ENCODE measurements around the gene NEDD4.

GRCh38 chr15:52180204-52181332 lies 10.6 kb downstream of the GNB5 start:
- PRO-cap = no peak
CAGE:
- cytosol, long polyA plus RNA = no peak
- long polyA plus RNA = no peak
- nucleus, long polyA plus RNA = no peak

- PRO-cap = no peak
CAGE:
- cytosol, long polyA plus RNA = no peak
- long polyA plus RNA = no peak
- nucleus, long polyA plus RNA = no peak
Measured at GRCh38 chr15:52239494-52240222, 48.5 kb upstream of the GNB5 start.

- PRO-cap = no peak
CAGE:
- cytosol, long polyA plus RNA = no peak
- long polyA plus RNA = no peak
- nucleus, long polyA plus RNA = no peak
Measured at GRCh38 chr15:52382968-52383599, 87.5 kb upstream of the MYO5C start.

- PRO-cap = no peak
CAGE:
- cytosol, long polyA plus RNA = no peak
- long polyA plus RNA = no peak
- nucleus, long polyA plus RNA = no peak
Measured at GRCh38 chr15:52545582-52546754, 17.3 kb upstream of the MYO5A start.

DNA sequence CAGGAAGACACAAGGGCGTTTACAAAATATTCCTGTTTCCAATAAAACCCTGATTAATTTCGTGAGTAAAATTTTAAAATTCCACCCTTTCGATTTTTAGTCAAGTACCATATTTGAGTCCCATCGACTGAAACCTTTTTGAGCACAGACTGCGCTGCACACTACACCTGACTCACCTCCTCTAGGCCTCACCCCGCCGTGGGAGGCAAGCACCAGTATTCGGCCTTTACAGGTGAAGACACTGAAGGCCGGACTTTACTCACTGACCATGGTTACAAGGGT lies 776 bp downstream of the ARPP19 start:
- PRO-cap = no peak
CAGE:
- cytosol, long polyA plus RNA = no peak
- long polyA plus RNA = no peak
- nucleus, long polyA plus RNA = no peak

DNA sequence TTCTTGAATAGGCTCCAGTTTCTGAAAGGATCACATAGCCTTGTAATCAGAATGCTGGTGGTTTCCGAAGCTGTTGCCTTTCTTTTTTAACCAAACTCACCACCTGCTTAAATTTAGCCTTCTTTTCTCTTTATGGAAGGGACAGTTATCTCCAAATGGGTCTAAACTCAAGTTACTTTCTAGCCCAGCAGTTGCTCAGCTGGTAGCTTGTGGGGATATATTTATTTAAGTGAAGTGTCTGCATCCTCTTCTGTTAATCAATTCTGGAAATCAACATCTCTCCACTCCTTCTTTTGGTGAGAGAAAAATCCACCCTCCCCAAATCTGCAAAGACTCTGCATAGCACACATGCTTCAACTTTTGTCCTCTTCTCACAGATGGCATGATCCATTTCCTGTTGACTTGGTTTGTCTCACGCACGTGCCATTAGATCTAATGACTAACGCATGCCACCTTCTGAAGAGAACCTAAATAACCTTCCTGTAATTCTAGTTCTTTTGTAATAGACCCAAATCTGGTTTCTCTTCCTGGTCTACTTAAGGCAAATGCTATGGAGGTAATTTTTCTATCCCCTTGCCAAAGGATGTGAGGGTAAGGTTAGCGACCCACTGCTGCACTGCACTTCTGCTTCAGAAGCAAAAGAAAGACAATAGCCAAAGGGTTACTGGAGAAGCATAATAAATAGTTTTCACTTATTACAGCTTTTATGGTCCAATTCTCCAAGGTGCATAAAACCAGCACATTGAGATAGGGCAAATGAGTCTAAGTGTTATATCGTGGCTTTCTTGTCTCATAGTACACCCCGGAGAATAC lies 51.0 kb upstream of the ATOSA start:
- PRO-cap = no peak
CAGE:
- cytosol, long polyA plus RNA = no peak
- long polyA plus RNA = no peak
- nucleus, long polyA plus RNA = no peak

DNA sequence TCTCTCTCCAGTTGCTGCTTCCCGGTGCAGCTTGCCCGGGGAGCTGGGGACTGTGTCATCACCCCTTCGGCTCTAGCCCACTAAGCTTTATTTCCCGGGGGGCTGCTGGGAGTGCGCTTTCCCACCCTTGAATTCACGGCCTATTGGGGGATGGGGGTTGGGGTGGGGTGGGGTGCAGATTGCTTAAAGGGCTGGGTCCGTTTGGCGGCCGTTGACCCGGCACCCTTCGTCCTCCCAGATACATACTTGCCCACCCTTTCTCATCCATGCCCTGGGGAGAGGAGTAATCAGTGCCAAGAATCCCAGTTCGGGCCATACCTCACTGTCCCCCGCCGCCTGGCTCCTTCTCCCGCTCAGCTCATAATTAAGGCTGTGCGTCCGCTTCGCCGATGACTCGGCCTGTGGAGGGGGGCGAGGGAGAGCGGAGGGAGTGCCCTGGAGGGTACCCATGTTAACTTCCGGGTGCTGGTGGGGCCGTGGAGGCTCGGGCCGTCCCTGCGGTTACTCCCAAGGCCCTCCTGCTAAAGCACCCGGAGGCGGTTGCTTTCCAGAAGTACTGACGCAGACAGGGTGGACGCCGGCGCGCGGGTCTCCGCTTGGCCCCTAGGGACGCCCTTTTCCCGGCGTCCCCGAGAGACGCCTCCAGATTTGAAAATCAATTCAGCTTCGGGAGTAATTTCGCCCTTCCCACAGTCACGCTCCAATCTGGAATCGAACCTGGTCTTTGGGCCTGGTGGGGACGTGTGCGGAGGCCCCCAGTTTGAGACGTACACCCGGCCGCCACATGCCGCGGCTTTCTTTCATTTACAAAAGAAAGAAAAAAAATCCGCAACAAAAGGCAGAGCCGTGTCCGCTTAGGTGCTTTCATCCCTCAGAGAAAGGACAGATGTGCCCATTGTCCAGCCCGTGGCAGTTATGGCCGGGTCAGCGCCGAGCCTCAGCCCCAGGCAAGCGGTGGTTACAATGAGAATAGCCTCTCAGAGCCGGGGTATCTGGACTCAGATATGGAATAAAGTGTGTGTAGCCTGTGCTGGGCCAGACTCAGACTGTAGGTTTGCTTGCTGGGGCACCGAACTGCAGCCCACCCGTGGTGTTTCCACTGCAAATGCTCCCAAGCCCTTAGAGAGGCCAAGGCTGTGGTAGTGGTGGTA lies 950 bp upstream of the ONECUT1 start:
- PRO-cap = no peak
CAGE:
- cytosol, long polyA plus RNA = no peak
- long polyA plus RNA = no peak
- nucleus, long polyA plus RNA = no peak

DNA sequence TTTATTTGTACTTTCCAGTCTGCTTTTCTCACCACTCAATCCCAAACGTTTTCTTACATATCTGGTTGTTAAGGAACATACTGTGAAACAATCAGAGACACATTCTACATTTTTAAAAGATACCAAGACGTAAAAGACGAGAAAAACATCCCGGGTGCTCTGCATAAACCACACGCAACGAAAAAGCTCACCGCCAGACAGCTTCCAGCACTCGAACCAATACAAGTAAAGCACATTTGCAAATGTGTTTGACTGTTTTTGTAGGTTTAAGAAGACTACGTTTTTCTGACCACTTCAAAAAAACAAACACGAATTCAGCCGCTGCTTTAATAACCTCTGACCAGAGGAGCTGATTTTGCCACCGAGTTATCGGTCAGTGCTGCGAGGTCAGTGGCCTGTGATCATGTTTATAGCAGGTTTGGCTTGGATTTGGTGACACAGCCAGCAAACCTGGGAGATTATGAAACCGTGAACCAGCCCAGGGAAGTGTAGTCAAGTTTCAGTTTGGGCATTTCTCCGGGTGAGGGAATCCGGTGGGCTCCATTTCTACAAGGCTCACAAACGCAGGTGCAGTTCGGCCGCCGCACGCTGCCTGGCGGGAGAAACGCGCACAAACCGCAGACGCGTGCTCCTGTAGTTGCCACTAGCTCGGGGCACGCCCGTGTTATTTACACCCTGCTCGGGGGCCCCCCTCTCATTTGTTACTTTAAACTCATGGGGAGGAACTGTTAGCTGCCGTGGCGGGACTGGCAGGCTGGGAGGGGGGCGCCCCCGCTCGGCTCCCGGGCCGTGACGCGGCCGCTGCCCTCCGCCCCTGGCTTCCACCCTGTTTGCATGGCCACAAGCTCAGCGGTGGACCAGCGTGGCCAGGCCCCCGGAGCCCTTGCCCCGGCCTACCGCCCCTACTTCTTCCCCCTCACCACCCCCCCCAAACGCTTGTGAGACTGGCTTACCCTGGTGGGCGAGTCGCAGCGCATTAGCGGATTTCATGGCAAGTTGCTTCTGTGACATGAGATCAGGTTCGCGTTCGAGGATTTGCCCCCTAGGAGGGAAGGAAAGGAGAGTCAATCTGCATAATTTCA lies 13.5 kb upstream of the ONECUT1 start:
- PRO-cap = no peak
CAGE:
- cytosol, long polyA plus RNA = no peak
- long polyA plus RNA = no peak
- nucleus, long polyA plus RNA = no peak

GRCh38 chr15:53721423-53721946 lies 38.0 kb downstream of the WDR72 start:
- PRO-cap = no peak
CAGE:
- cytosol, long polyA plus RNA = no peak
- long polyA plus RNA = no peak
- nucleus, long polyA plus RNA = no peak

GRCh38 chr15:54820727-54821065 lies 376.0 kb downstream of the RSL24D1 start:
- PRO-cap = no peak
CAGE:
- cytosol, long polyA plus RNA = no peak
- long polyA plus RNA = no peak
- nucleus, long polyA plus RNA = no peak

DNA sequence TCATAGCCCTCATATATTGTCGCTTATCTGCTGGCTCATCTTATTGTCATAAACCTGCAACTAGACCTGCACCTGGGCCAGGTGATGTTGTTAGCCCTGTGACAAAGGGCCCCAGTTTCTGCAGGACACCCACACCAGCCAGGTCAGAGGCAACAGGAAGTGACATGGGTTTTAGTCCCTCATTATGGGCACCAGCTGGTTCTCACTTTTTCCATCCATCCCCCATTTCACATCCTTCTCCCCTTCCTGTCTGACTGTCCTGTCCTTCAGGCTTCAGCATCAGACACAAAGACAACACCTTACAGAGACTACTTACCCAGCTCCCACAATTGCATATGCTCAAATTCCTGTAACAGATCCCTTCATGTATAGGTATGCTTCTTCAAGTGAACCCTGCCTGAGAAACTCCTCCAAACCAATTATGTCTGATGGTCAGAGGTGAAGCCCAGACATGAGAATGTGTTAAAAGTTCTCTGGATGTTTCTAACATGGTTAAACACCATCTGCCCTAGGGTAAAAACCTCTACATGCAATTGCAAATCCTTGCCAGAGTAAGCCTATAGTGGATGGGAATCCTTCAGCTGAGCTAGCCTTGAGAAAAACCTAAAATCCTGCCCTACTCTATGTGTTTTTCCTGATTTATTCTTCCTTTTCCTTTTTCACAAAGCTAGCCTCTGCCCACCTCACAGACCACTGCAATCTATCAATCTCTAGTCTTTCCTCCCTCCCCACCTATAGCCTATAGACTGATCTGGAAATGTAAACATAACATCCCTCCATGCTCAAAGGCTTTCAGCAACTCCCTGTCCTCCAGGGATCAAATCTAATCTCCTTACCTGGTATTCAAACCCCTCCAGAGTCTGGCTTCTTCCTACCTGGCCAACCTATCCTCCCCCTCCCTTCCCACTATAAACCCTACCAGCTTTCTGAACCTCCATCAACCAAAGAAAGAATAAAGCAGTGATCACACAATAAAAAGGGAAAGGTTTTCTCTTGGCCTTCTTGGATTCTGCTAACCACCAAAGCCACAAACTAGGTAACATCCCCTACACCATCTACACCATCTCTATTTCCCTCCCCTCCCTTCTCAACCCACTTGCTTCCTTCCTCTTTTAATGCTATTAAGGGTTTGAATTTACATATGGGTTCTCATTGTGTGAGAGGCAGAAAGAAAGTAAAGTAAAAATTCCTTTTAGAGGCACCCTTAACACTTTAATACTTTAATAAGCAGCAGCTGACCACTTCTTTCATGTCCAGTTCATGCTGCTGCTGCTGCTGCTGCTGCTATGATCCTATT lies 25.4 kb upstream of the RSL24D1 start:
- PRO-cap = no peak
CAGE:
- cytosol, long polyA plus RNA = no peak
- long polyA plus RNA = no peak
- nucleus, long polyA plus RNA = no peak

DNA sequence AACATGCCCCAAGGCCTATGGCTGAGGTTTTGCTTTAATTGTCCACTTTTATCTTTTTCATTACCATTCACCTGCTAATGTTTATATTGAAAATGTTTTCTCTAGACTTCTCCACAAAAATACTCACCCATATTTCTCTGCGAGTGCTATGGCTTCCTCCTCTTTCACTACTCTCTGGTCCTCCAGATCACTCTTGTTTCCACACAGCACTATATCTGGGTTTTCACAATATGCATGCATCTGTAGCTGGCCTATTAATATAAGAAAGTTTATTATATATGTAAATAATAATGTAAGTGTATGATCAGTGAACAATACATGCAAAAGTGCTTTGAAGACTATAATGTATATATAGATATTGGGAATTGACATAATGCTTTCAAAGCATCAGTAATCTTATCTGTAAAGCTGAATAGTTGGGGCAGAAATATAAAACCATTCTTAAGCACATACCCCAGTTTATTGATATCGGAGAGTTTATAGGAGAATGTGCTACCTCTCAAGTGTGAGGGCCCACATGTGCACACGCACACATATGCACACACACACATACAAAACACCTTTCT lies 27.1 kb upstream of the RSL24D1 start:
- PRO-cap = no peak
CAGE:
- cytosol, long polyA plus RNA = no peak
- long polyA plus RNA = no peak
- nucleus, long polyA plus RNA = no peak

- PRO-cap = no peak
CAGE:
- cytosol, long polyA plus RNA = no peak
- long polyA plus RNA = no peak
- nucleus, long polyA plus RNA = no peak
Measured at GRCh38 chr15:55250936-55251560, 38.6 kb downstream of the RAB27A start.

GRCh38 chr15:55279537-55280694 lies 9.7 kb downstream of the RAB27A start:
- PRO-cap = no peak
CAGE:
- cytosol, long polyA plus RNA = no peak
- long polyA plus RNA = no peak
- nucleus, long polyA plus RNA = no peak

DNA sequence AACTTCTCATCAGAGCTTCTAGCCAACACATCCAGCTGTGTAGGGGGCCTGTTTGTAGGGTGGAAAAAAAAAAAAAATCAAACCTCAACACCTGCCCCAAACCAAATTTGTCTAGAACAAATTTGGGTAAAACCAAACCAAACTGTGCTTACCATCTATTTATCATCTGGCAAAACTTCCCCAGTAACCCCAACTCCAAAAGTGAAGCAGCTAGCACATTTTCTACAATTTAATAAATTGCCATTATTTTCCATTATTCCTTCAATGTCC lies 40.7 kb downstream of the CCPG1 start:
- PRO-cap = no peak
CAGE:
- cytosol, long polyA plus RNA = no peak
- long polyA plus RNA = no peak
- nucleus, long polyA plus RNA = no peak

GRCh38 chr15:55587507-55588051 lies 566 bp downstream of the PYGO1 start:
- PRO-cap = no peak
CAGE:
- cytosol, long polyA plus RNA = no peak
- long polyA plus RNA = no peak
- nucleus, long polyA plus RNA = no peak

DNA sequence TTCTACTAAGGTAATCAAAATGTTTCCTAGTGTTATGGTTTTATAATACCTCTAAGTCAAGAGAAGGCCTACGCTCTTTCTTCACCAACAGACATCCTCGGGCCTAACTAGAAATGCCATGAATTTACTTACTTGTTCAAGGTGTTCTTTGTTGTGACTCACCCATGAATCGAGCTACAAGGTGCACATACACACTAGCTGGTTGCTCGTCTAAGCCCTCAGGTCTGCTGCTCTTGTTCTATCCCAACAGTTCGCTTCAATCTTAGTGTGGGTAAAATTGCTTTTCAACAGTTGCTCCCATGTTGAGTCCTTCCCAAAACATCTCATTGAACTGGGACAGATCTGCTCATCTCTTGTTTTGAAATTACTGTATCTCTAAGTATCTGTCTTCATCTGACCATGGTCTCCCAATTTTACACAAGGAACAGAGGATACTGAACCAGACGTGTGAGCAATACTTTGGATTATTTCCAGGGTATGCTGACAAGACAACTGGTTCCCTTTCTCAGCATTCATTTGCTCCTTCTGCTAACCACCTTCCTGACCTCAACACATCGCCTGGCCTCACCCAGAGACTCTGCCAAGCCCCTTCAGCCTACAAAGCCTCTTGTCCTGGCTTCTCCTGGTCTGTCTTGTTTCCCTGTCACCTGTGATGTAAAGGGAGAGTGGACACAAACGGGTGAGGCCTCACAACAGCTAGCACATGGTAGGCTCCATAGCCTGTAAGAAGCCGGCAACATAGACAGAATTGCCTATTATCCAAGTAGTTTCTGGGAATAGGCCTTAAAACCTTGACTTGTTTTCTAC lies 84.2 kb downstream of the NEDD4 start:
- PRO-cap = no peak
CAGE:
- cytosol, long polyA plus RNA = no peak
- long polyA plus RNA = no peak
- nucleus, long polyA plus RNA = no peak

- PRO-cap = no peak
CAGE:
- cytosol, long polyA plus RNA = start-site peak on the minus strand at chr15:55917062-55917141, 20 and 34 reads in 2 replicates
- long polyA plus RNA = no peak
- nucleus, long polyA plus RNA = no peak
Measured at GRCh38 chr15:55916971-55917535, 76.4 kb downstream of the NEDD4 start.

- PRO-cap = no peak
CAGE:
- cytosol, long polyA plus RNA = no peak
- long polyA plus RNA = no peak
- nucleus, long polyA plus RNA = no peak
Measured at GRCh38 chr15:55992868-55993476, 440 bp downstream of the NEDD4 start.

- PRO-cap = no peak
CAGE:
- cytosol, long polyA plus RNA = start-site peak on the minus strand at chr15:55993559-55993599, 287 and 223 reads in 2 replicates
- long polyA plus RNA = start-site peak on the minus strand at chr15:55993541-55993600, 1,076 and 694 reads in 2 replicates
- nucleus, long polyA plus RNA = start-site peak on the minus strand at chr15:55993538-55993642, 628 and 704 reads in 2 replicates
Measured at GRCh38 chr15:55993477-55994571, at the start of gene NEDD4. Gene NEDD4 (minus strand): TSS chr15:55993612.